Right atrium auricular region (tissue), 2 donors: ENCODE measurements around a stretch of chr16.

- PRO-cap = no peak
- RAMPAGE, long total RNA, 2 experiments = no peak in any of the 2 experiments
Measured at GRCh38 chr16:84292222-84292661, 2.4 kb upstream of the WFDC1 start.

DNA sequence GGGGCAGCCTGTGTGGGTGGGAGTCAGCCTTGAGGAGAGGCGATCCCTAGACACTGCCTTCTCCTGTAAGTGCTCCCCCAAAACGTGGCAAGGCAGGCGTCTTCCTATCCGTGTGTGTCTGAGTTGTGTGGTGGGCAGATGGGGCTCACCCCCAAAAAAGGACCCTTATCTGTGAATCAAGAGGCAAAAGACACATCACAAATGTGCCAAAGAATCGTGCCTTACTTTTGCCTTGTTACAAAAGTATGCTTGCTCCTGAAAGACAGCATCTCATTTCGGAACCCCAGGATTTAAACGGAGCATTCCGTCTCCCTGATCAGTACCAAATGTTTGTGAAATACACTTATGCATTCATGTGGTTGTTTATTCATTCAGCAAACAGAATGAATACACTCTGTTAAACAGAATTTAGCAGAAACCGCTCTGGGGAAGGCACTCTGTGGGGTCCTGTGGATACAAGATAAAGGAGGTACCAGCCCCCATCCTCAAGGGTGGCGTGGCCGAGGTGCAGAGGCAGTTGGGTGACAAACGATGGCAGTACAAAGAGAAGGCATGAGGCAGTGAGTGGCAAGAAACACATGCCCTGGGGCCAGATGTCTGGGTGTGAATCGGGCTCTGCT lies 572 bp downstream of the WFDC1 start:
- PRO-cap = no peak
- RAMPAGE, long total RNA, 2 experiments = no peak in any of the 2 experiments

DNA sequence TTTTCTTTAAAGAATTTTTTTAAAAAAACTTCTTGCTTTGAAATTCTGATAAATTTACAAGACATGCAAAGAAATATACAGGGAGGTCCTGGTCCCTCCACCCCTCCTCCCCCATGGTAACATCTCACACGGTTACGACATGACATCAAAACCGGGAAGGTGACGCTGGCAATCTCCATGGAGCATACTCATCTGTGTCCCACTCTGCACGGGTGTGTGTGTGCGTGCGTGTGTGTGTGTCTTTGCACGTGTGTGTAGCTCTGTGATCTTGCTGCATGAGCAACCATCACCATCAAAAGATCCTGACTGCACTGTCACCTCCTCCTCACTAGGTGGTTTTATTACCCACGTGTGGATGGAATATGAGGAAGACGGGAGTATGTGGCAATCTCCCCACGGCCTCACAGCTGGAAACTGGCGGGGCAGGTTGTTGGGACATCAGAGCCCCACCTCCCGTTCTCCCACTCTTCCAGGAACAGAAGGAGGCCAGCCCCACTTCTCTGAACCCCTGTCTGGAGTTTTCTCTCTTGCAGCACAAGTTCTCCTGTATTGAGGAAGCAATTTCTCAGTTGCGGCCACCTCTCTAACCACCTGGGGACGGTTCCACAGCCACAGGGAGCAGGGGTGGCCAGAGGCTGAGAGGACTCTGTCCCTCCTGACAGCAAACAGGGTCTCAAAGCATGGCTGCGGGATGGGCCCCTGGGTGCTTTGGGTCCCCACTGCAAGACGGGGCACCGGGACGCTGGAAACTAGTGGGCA lies 28.0 kb upstream of the ATP2C2 start:
- PRO-cap = no peak
- RAMPAGE, long total RNA, 2 experiments = no peak in any of the 2 experiments

DNA sequence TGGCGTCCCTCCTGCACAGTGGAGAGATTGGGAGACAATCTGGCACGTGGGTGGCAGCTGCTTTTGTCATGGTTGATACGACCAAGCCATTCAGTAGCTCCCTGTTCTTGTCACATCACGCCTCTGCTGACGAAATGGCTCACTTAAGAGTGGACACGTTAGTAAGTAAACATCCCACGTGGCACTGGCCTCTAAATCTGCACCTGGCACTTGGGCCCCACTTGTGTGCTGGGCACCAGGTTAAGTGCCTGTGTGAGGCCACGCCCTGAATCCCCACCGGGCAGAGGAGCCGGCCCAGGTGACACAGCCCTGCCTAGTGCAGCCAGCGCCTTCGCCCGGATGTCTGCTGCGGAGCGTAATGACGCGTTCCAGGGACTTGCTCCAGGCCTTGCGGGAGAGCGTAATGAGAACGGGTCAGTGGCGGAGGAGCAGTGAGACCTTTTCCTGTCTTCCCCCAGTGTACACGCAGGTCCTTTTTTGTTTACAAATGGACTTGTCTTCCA lies 54.7 kb downstream of the MEAK7 start:
- PRO-cap = no peak
- RAMPAGE, long total RNA, 2 experiments = no peak in any of the 2 experiments

GRCh38 chr16:84505374-84505669 lies 863 bp upstream of the MEAK7 start:
- PRO-cap = no peak
- RAMPAGE, long total RNA, 2 experiments = no peak in any of the 2 experiments

DNA sequence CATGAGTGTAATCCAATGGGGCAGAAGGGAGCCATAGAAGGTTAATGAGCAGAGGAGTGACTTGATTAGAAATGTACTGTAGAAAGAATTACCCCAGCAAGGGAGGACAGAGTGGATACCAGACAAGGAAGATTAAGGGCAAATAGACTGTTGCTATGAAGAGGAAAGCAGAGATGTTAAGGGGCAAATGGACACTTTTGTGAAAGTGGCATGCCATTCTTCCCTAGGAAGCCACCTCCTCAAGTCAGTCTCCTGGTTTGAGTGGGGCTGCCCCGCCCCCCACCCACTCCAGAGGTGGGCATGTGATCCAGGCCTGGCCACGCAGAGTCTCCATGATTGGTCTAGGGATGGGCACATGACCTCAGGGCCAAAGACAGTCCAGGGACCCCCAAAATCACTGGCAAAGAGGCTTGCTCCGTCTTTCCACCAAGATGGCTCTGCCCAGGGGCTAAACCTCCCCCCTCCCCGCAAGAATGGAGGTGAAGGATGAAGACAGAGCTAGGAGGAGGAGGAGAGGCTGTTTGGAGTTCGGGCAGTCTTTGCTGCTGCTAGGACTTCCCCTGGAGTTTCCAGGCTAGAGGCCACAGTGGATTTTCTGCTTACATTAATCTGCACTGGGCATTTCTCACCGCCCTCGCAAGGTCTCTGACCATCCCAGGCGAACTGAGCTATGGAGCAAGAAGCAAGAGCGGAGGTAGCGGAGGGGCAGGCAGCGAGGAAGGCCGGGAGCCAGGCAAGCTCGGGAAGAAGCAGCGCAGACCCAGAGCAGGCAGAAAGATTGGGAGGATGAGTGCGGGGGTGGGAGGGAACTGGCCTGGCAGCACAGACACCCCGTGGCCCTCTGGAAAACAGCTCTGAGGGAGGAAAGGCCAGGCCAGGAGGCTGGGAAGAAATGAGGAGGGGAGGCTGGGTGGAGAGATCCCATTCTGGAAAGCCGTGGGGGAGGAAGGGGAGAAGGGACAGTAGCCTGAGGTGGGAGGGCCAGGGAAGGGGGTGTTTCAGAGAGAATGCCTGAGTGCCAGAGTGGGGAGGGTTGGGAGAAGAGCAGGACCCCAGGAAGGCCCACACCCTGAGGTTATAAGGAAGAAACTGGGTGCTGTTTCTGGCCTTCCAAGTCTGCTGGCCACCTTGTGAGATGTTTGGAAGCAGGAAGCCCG lies 3.9 kb downstream of the COTL1 start:
- PRO-cap = no peak
- RAMPAGE, long total RNA, 2 experiments = no peak in any of the 2 experiments

GRCh38 chr16:84618508-84619173 lies 763 bp upstream of the COTL1 start:
- PRO-cap = no peak
- RAMPAGE, long total RNA, 2 experiments = no peak in any of the 2 experiments

- PRO-cap = unidirectional peak, minus-strand start at chr16:84730569
- RAMPAGE, long total RNA, 2 experiments = start-site peak on the minus strand in 2 of 2 experiments, at chr16:84730569-84730614 at its widest, 29 to 42 reads per replicate
Measured at GRCh38 chr16:84730361-84730954, 30.7 kb downstream of the USP10 start.

DNA sequence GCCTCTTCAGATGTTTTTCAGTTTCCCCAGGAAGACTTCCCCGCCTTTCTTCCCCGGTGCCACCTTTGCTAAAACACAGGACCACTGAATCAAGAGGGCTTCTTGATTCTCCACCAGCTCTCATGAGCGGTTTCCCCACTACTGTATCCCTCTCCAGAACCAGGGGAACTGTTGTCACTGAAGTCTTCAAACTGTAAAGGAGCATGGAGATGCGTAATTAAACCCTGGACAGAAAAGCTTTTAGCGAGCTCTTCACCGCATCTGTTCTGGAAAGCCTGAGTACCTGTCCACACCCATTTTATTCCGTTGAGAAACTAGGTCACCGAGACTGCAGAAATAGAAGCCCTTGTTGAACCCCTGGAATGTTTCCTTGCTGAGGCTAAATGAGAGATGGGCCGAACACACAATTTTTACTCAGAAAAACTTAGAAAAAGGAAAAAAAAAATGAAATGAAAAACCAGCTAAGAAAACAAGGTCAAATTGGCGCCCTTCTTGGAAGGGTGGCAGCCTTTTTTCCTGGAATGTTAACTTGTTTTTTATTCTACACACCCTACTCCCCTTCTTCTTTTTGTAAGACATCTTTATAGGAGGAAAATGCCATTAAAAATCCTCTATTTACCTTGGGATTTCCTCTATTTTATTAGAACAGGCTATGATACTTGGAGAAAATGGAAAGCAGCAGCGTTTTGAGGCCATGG lies 52.7 kb upstream of the CRISPLD2 start:
- PRO-cap = no peak
- RAMPAGE, long total RNA, 2 experiments = no peak in any of the 2 experiments

DNA sequence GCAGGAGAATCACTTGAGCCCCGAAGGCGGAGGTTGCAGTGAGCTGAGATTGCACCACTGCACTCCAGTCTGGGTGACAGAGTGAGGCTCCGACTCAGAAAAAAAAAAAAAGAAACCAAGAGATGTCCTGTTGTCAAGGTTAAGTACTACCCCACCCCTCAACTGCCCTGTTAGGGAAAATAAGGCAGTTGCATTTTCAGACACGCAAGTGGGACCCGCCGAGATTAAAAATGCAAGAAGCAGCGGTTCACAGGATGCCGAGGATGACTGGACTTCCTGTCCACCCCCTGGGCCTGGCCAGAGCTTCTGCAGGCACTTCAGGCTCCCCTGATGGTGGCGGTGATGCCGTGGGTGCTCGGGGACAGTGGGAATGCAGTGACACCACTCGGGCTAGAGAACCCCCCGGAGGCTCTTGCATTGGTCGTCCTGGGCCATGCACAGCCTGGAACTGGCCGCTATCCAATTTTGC lies 13.6 kb upstream of the CRISPLD2 start:
- PRO-cap = no peak
- RAMPAGE, long total RNA, 2 experiments = no peak in any of the 2 experiments

DNA sequence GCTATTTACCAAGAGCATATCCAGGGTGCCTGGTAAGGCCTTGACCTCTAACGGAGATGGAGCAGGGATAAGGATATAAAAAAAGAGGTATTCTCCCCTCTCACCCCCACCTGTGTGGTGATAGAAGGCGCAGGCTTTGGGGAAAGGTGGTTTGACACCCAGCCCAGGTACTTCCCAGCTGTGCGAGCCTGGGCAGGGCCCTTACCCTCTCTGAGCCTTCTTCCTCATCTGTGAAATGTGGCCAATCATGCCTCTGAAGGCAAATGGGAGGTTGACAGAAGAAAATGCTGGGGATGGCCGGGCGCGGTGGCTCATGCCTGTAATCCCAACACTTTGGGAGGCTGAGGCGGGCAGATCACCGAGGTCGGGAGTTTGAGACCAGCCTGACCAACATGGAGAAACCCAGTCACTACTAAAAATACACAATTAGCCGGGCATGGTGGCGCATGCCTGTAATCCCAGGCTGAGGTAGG lies 43.6 kb downstream of the CRISPLD2 start:
- PRO-cap = no peak
- RAMPAGE, long total RNA, 2 experiments = no peak in any of the 2 experiments

GRCh38 chr16:84898435-84898976 lies 78.7 kb downstream of the CRISPLD2 start:
- PRO-cap = no peak
- RAMPAGE, long total RNA, 2 experiments = no peak in any of the 2 experiments

DNA sequence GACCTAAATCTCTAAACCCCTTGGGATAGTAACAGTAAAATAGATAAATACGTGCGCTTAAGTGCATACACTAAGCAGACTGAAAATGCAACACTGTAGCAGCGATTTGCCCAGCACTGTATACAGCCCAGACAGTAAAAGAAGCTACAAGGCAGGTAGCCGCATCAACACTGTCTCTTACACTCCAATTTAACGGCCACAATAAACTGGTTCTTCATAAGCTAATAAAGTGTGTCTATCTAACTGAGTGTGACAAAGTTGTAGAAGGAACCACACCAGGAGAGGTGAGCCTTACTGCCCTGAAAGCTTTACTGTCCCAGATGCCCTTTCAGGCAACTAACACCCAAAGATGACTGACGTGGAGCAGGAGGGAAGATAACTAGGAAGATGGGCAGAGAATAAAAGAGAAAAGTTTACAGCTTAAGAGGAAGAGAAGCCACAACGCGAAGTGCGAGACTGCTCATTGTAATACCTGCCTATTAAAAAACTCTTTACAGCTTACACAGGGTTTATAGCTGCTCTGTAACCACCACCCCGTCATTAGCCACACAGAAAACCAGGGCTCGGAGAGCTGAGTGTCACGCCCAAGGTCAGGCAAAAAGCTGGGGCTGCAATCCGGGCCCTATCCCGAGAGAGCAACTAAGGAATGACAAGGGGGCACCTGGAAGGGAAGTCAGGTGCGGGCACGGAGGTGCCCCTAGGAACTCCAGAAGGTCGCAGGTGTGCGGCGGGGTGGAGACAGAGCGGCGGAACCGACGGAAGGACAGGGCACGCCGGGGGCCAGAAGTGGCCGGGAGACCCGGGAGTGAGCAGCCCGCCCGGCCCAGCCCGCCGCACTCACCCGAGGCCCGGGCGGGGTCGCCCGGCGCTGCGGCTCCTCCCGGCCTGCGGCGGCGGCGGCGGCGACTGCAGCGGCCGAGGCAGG lies 628 bp downstream of the ZDHHC7 start:
- PRO-cap = no peak
- RAMPAGE, long total RNA, 2 experiments = no peak in any of the 2 experiments

GRCh38 chr16:85014185-85014883 lies 3.0 kb upstream of the ZDHHC7 start:
- PRO-cap = no peak
- RAMPAGE, long total RNA, 2 experiments = no peak in any of the 2 experiments

GRCh38 chr16:85103296-85103949 lies 8.8 kb downstream of the CIBAR2 start:
- PRO-cap = no peak
- RAMPAGE, long total RNA, 2 experiments = no peak in any of the 2 experiments

GRCh38 chr16:85137408-85138000 lies 25.2 kb upstream of the CIBAR2 start:
- PRO-cap = bidirectional peak, plus-strand start at chr16:85137669, minus-strand start at chr16:85137527
- RAMPAGE, long total RNA, 2 experiments = no peak in any of the 2 experiments

GRCh38 chr16:85172403-85173407 lies 60.4 kb upstream of the CIBAR2 start:
- PRO-cap = no peak
- RAMPAGE, long total RNA, 2 experiments = no peak in any of the 2 experiments

DNA sequence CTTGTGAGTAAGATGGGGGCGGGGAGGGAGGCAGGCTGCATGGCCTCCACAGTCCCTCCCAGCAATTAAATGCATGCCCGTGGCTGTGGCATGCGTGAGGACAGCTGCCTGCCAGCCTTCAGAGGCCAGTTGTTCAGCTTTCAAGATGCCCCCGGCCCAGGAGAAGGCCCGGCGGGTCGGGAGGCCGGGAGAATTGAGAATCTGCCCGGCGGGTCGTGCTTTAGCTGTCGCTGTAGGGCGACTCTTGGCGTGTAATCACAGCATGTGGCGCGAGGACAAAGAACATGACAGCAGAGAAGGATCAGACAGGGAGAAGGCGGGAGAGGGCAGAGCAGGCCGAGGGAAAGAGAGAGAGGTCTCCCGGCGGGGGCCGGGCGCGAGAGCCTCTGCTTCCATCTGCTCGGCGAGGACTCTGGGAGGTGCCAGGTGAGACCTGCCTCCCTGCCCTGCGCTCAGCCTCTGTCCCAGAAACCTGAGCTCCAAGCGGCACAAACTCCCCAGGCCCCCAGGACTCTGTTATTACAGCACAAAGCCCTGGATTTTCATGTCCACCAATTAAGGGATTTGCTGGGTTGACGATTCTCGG lies 171.8 kb upstream of the CIBAR2 start:
- PRO-cap = no peak
- RAMPAGE, long total RNA, 2 experiments = no peak in any of the 2 experiments

DNA sequence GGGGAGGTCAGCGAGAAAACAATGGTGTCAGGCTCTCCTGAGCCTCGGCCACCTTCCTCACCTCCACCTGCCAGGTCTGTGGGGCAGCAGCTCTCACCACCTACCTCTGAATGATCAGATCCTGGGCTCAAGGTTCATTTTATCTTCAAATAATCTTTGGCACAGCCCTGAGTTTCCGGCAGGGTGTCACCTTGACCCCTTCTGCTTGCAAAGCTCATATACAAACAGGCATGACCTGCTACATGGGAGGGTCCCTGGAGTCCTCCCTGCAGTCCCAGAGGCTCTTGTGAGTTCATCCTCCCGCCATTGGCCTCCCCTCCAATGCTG lies 176.6 kb upstream of the CIBAR2 start:
- PRO-cap = no peak
- RAMPAGE, long total RNA, 2 experiments = no peak in any of the 2 experiments

DNA sequence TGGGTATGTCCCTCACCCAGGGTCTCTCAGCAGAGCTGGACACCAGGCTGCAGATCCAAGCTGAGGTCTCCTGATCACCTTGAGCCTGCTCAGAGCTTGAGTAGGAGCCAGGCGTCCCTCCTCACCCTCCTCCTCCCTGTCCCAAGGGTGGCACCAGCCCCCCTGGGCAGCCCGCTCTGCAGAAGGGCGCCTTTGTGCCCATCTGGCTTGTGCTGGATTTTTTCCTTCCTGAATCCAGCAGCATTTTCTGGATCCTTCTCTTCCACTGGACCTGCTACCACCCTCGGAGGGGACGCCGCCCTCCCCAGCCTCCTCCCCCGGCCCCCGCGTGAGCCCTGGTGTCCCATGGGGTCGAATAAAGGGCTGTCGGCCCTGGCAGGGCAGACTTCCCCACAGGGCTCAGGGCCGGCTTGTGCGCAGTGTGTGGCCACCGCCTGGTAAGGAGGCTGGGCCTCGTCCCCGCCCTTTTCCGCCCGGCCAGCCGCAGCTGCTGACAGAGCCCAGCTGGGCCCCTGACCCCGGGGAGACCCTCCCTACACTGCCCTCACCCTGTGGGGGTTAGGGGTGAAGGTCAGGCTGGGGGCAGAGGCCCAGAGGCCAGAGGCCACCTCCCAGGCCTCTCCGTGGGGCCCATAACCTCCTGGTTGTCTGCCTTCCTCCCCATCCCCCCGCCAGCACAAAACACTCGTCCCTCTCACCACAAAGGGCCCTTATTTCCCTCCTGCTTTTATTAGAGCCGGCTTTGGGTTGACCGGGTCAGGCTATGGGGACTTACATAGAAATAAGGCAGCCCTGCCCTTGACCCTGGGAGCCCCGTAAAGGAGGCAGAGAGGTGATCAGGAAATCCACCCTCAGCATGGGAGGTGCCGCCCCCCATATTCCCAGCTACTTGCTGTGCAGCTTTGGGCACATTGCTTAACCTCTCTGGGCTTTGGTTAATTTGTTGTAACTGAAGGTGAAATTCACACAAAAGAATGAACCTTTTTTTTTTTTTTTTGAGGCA lies 179.2 kb upstream of the CIBAR2 start:
- PRO-cap = no peak
- RAMPAGE, long total RNA, 2 experiments = no peak in any of the 2 experiments